Skeletal muscle tissue (tissue), 7 donors: ENCODE measurements around the gene KRTCAP2.

DNA sequence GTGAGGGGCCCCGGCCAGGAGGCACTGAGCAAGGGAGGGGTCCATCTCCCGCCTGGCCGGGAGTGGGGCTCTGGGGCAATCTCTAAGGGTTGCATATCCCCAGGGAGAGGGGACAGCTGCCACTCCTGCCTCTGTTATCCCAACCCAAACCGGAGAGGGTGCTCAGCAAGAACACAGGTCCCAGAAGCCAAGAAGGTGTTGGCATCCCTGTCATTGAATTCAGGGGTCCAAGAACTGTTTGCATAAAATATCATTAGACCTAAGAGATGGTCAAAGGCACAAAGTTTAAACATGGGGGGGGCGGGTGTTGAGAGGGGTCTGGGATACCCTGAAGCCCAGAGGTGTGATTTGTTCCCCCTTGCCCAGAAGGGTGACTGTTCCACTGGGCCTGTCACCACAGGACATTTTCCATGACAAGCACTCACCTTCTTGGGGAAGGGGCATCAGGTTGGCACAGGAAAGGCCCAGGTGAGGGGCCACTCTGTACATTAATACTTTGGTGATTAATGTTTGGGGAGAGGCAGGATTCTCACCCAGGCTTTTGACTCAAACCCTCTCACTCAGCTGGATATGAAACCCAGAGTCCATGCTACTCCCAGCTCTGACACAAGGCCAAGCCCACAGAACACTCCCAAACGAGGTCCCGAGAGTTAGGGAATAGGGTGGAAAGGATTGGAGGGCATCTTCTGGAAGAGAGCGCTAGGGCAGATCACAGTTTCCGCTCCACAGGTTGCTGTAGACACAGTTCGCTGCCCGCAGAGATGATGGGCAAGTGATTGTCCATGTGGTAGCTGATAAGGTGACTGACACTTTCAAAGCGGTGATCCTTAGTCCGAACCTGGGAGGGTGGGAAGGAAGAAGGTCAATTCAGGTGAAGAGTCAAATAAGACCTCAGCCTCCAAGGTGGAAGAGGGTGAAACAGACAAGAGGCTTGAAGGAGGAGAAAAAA, 1.8 kb upstream of the PYGO2 start:
- PRO-cap, 3 experiments = no peak in any of the 3 experiments
- RAMPAGE, long total RNA = no peak
- RRBS, 2 experiments = 18 to 34% methylated on average over 3 to 4 of the region's 13 CpGs

DNA sequence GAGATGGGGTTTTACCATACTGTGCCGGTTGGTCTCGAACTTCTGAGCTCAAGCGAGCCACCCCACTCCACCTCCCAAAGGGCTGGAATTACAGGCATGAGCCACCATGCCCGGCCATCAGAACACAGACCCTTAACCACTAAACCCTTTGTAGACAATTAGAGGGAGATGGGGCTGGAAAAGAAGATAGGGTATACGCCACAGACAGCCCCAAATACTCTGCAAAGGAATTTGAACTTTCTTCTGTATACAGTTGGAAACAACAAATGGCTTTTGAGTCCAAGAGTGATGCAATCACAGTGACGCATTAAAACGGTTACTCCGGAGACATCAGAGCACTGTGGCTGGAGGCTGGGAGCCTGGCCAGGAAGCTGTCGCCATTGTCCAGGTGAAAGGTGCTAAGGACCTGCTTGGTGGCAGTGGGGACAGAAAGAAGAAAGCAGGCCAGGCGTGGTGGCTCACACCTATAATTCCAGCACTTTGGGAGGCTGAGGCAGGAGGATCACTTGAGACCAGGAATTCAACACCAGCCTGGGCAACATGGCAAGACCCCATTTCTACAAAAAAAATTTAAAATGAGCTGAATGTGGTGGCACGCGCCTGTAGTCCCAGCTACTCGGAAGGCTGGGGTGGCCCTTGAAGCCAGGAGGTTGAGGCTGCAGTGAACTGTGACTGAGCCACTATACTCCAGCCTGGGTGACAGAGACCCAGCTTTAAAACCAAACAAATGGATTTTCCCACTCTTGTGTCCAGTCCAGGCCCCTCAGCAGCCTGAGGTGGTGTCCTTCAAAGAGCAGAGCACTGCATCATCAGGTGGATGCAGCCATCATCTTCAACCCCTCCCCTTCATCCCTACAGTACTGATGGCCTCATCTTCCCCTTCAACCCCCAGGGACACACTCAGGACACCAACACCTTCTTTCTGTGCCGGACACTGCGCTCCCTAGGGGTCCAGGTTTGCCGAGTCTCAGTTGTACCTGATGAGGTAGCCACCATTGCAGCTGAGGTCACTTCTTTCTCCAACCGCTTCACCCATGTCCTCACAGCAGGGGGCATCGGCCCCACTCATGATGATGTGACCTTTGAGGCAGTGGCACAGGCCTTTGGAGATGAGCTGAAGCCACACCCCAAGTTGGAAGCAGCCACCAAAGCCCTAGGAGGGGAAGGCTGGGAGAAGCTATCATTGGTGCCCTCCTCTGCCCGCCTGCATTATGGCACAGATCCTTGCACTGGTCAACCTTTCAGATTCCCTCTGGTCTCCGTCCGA, 4.5 kb downstream of the FLAD1 start:
- PRO-cap, 3 experiments = no peak in any of the 3 experiments
- RAMPAGE, long total RNA = no peak
- RRBS, 2 experiments = no CpG with 5 or more reads among the region's 21 CpGs

DNA sequence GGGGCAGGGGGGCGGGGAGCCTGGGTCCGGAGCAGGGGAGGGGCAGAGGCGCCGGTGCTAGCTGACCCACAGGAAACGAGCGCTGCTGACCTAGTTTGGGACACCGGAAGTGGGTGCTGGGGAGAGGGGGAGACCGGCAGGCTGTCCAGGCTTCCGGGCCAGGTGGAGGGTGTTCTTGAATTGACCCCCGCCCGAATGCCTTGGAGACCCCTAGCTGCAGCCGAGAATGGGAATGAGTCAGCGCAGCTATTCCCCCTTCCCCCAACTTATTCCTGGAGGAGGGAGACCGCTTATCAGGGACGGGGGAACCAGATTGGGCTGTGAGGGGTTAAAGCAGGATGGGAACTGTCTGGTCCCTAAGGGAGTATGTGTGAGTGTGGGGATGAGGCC, 1.5 kb downstream of the ZBTB7B start:
- PRO-cap, 3 experiments = peak in 2 of 3 experiments; most common plus-strand start position 139 of the sequence (in 2); most common minus-strand start position 74 of the sequence (in 2)
- RAMPAGE, long total RNA = no peak
- RRBS, 2 experiments = 2% methylated on average over 4 to 6 of the region's 15 CpGs

DNA sequence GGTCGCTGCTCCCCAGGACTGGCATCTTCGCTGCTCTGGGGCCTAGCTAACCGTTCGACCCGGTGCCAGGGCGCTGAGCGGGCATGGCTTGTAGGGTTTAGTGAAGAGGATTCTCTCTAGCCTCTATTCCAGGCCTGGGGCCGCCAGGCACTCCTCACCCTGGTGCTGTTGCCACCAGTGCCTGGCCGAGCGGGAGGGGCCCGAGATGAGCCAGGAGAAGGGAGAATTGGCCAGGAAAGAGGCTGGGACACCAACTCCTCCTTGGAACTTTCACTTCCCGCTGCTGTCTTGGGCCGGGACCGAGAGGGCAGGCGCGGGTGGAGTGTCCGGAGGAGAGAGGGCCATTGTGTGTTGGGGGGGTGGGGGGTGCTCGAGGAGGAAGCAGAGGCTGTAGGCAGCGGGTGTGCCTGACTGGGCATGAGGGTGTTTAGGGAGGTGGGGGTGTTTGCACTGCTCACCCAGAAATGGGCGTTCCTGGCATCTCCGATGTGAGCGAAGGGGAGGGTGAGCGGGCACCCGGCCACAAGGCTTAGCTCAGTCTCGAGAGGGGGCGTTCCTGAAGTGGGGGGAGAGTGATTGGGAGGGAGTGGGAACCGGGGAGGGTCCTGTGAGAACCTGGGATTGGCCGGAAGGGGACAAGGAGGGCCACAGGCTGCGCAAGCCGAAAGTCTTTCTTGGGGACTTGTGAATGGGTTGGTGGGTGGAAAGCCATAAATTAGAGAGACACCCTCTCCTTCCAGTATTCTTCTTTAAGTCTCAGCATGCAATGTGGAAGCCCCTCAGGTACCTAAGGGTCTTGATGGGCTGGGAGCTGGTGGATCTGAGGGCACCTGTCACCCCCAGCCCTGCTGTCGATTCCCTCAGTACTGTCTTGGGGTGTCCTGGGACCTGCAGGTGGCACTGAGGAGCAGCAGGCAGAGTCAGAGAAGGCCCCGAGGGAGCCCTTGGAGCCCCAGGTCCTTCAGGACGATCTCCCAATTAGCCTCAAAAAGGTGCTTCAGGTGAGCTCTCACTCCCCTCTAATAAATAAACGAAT, 979 bp downstream of the ADAM15 start:
- PRO-cap, 3 experiments = peak in 3 of 3 experiments; most common plus-strand start position 610 of the sequence (in 2); most common minus-strand start position 313 of the sequence (in 1)
- RAMPAGE, long total RNA = no peak
- RRBS, 2 experiments = 3 to 4% methylated on average over 4 of the region's 34 CpGs

DNA sequence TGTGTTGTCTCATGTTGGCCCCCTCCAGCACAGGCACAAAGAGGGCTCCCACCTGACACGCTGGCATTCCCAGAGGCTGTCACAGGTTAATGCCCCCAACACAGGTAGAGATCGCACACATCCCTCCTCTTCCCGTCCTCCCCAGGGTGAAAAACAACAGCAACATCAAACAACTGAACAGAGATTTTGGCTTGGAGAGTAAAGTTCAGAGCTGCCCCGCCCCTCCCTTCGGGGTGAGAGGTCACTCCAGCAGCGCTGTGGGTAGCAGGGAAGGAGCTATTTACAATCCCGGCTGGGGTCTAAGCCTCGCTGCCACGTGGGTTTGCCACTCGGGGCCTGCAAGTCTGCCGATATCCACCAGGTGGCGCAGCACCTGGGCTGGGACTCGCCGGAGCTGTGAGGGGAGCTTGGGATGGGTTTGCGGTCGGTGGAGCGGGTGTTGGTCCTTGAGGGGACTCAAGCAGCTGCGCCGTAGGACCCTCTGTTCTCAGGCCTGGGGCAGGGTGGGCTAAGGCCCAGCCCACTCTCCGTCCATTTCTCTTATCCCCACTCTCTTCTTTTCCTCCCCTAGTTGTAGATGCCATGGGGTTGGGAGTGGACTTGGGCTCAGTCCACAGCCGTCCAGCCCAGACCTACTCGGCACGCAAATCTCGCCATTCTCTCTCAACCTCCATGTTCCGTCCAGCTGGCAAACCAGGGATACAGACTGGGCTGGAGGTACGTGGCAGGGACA, 12.8 kb downstream of the EFNA3 start:
- PRO-cap, 3 experiments = no peak in any of the 3 experiments
- RAMPAGE, long total RNA = no peak
- RRBS, 2 experiments = 2 to 3% methylated on average over 6 of the region's 26 CpGs

DNA sequence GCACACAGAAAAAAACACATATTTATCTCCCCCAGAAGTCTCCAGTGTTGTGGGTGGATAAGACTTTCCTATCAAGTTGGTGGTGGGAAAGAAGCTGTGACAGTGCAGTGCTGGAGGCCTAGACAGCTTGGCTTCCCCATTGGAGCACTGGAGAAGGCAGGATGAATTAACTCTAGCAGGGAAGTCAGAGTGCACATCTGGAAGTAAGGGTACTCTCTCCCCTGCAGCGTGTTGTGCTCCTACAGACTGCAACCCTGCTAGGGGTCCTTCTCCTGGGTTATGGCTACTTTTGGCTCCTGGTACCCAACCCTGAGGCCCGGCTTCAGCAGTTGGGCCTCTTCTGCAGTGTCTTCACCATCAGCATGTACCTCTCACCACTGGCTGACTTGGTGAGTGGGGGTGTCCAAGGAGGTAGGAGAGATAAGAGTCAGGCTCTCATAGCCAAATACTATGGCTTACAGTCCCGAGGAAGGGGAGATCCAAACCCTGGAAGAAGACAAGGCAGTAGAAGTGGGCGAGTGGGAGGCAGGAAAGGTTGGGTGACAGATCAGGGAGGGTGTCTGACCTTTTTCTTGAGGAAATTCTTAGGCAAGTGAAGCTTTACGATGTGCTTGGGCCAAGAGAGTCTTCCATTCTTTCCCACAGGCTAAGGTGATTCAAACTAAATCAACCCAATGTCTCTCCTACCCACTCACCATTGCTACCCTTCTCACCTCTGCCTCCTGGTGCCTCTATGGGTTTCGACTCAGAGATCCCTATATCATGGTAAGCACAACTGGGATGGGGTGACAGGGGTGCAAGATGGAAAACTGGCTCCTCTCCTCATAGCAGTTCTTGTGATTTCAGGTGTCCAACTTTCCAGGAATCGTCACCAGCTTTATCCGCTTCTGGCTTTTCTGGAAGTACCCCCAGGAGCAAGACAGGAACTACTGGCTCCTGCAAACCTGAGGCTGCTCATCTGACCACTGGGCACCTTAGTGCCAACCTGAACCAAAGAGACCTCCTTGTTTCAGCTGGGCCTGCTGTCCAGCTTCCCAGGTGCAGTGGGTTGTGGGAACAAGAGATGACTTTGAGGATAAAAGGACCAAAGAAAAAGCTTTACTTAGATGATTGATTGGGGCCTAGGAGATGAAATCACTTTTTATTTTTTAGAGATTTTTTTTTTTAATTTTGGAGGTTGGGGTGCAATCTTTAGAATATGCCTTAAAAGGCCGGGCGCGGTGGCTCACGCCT, 2.1 kb downstream of the SLC50A1 start:
- PRO-cap, 3 experiments = no peak in any of the 3 experiments
- RAMPAGE, long total RNA = no peak
- RRBS, 2 experiments = no CpG with 5 or more reads among the region's 12 CpGs

DNA sequence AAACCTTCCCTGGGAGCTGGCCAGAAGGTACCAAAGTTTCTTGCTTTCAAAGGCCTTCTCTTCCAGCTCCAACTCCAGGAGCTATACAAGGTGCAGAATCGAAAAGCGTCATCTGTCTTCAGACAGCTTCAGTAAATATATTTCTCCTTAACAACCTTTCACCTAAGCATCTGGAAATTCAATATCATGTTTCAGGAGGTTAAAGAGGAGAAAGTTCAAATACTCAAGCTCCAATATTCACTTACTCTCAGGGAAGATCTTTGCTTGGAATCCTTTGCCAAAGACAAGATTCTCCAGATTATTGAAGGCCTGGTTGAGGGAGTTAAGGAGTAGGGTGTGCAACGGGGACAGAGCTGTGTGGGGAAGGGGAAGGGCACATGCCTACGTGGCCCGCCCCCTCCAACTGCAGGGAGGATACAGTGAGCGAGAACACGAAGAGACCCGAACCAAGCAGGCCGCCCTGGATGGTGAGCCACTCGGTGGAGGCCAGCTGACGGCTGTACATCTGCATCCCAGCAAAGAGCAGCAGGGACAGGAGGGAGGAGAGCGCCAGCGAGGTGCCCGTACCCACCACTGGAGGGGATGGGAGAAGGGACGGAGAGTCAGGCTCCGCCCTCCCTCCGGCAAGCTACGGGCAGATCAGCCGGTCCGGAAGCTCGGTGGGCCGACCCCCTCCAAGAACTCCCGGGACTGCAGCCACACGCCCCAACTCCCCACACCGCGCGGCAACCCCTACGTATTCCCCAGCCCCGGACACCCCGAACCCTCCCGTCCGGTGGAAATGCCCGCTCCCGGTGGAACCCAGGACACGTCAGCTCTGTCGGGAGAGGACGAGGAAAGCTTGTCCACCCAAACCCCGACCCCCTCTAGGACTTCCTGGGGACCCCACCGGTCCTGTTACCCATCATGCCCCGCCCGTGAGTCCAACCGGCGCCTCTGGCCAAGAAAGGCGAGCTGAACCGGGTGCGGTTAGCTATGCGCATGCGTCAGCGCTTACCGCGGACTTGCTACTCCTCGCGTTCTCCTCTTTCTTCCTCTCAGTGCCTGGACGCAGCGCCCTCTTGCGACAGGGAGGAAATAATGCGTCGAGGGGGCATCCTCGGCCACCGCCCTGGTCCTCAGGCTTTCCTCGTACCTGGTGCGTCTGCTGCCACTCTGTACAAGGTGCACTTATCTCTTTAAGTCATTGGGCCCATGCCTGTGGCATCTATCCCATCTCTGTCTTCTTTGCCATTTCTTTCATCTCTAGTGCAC, at the start of gene KRTCAP2:
TSS of gene KRTCAP2 (minus strand) at position 985 of the 1,254 bp plus-strand sequence.
- PRO-cap, 3 experiments = peak in 3 of 3 experiments; most common minus-strand start position 938 of the sequence (in 2)
- RAMPAGE, long total RNA = start-site peak on the minus strand centred at position 950 of the sequence, 77 bp wide, 3,559 and 2,609 reads in 2 replicates
- RRBS, 2 experiments = 2 to 3% methylated on average over 14 of the region's 62 CpGs

GRCh38 chr1:155218707-155219463, 10.4 kb downstream of the MTX1 start:
- PRO-cap, 3 experiments = no peak in any of the 3 experiments
- RAMPAGE, long total RNA = no peak
- RRBS, 2 experiments = no CpG with 5 or more reads among the region's 6 CpGs

GRCh38 chr1:155219825-155220219, 11.3 kb downstream of the MTX1 start:
- PRO-cap, 3 experiments = no peak in any of the 3 experiments
- RAMPAGE, long total RNA = no peak
- RRBS, 2 experiments = no CpG with 5 or more reads among the region's 2 CpGs

DNA sequence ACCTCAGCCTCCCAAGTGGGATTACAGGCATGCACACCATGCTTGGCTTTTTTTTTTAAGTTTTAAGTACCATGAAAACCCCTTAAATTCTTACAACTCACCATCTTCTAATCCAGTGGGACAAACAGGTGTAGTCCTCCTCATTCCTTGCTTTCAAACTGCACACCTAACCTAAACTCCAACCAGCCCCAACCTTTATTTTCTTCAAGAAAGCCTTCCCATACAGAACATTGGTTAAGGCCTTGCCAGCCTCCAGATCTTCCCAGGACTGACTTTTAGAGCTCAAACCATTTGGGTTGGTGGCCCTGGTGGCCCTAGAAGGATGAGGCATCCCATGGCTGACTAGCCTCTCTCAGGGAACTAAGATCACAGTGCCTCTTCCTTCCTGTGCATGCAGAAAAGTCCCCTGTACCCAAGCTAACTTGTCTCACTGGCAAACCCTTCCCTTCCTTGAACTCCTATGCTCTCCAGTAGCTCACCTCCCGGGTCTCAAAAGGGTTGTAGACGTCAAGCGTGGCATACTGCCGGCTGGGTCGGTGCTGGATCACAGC, 907 bp downstream of the SCAMP3 start:
- PRO-cap, 3 experiments = no peak in any of the 3 experiments
- RAMPAGE, long total RNA = no peak
- RRBS, 2 experiments = 1 to 3% methylated on average over 5 of the region's 5 CpGs

GRCh38 chr1:155269386-155269937, 3.8 kb downstream of the CLK2 start:
- PRO-cap, 3 experiments = no peak in any of the 3 experiments
- RAMPAGE, long total RNA = no peak
- RRBS, 2 experiments = 92% methylated on average over 7 to 9 of the region's 21 CpGs

- PRO-cap, 3 experiments = no peak in any of the 3 experiments
- RAMPAGE, long total RNA = no peak
- RRBS, 2 experiments = 4 to 7% methylated on average over 1 of the region's 26 CpGs
Measured at GRCh38 chr1:155278095-155279098, 1.1 kb downstream of the HCN3 start.

DNA sequence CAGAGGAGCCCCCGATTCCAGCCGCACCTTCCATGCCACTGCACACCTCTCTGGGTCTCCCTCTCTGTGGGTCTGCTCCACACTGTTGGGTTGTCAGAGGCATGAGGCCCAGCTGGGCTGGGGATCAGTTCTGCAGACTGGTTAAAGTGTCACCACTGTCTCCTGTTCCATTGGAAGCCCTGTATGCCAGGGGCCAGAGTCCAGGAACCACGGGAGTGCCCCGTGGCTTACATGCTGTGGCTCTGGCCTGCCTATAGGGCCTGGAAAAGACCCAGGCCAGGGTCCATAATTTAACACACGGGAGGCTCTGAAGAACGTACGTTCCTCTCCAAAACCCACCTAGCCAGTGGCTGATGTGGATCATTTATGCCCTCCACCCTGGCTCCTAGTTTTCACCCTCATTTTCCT, 380 bp downstream of the PKLR start:
- PRO-cap, 3 experiments = no peak in any of the 3 experiments
- RAMPAGE, long total RNA = no peak
- RRBS, 2 experiments = no CpG with 5 or more reads among the region's 7 CpGs

DNA sequence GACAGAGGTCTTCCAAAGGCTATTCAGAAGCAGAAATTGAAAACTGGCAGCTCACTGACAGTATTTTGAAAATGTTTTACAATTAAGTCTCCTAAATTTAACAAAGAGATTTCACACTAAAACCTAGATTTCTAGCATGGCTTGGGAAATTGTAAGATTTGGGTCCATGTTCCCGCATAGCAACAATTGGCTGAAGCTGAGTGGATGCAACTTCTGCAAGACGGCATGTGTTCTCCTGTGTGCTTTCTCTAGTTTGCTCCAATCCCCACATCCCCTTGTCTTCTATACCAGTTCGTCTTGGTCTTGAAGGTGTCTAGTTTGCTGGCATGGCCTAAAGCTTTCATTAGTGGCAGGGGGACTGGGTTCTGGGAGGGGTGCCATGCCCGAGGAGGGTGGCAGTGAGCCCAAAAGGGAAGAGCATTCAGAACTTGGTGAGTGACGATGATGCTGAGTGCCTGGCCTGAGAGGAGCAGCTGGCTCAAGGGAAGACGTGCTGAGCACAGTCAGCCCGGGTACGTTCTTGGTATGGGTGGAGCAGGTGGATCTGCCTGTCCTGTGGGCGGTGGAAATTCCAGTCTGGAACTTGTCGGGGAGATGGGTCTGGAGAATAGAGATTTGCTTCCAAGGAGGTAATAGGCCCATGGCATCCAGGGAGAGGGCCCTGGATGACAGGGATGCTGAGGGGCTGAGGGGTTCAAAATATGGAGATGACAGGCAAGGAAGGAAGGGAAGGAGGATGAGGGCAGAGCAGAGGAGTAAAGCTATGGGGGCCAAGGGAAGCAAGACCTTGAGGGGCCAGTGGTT, 4.5 kb downstream of the FDPS start:
- PRO-cap, 3 experiments = no peak in any of the 3 experiments
- RAMPAGE, long total RNA = no peak
- RRBS, 2 experiments = no CpG with 5 or more reads among the region's 10 CpGs

- PRO-cap, 3 experiments = no peak in any of the 3 experiments
- RAMPAGE, long total RNA = no peak
- RRBS, 2 experiments = no CpG with 5 or more reads among the region's 6 CpGs
Measured at GRCh38 chr1:155335562-155336078, 14.9 kb downstream of the RUSC1 start.

DNA sequence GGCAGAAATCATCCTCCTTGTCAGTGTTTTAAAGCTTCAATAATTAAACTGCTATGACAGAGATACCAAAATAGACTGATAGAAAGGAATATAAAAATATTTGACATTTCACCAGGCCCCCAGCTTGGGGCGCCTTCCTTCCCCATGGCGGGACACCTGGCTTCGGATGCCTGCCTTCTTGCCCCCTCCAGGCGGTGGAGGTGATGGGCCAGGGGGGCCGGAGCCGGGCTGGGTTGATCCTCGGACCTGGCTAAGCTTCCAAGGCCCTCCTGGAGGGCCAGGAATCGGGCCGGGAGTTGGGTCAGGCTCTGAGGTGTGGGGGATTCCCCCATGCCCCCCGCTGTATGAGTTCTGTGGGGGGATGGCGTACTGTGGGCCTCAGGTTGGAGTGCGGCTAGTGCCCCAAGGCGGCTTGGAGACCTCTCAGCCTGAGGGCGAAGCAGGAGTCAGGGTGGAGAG, 112.4 kb downstream of the RUSC1 start:
- PRO-cap, 3 experiments = no peak in any of the 3 experiments
- RAMPAGE, long total RNA = no peak
- RRBS, 2 experiments = no CpG with 5 or more reads among the region's 14 CpGs

DNA sequence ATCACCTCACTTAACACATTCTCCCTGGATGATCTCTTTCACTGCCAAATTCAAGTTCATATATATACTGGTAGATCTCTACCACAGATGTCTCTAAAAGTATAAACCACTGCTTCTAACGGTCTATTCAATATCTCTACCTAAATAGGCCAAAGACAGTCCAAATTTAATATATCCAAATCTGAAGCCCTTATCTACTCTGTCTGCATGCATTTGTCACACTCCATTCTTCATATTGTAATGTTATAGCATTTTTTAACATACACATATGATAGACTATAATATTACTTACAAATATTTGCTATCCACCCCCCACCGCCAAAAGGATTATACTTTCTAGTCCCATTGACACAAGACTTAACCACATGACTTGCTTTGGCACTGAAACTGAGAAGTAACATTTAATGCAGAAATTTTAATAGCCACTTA, 106.0 kb downstream of the ASH1L start:
- PRO-cap, 3 experiments = no peak in any of the 3 experiments
- RAMPAGE, long total RNA = no peak
- RRBS, 2 experiments = no CpG with 5 or more reads among the region's 2 CpGs

GRCh38 chr1:155745057-155746007, 56.4 kb downstream of the DAP3 start:
- PRO-cap, 3 experiments = peak in 3 of 3 experiments; most common minus-strand start chr1:155745701 (in 2)
- RAMPAGE, long total RNA = no peak
- RRBS, 2 experiments = no CpG with 5 or more reads among the region's 58 CpGs

DNA sequence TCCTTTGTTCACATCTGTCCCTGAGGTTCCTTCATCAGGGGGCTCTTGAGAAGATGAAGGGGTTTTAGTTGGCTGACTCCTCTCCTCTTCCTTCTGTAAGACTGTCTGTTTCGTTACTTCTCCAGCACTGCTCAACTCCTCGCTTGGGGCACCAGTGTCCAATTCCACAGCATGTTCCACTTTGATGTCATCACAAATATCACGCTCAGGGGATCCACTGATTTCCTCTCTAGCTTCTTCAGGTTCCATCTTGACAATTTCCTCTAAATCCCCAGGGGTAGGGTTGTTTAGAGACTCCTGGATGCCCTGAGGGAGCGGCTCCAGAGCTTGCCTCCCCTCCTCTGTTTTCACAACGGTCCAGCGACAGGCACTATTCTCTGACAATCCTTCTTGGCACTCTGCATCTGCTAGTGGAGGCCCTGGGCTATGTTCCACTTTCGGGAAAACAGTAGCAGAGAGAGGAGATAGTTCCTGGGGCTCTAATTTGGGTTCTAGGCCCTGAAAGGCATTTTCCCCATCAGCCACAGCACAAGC, 76.4 kb downstream of the DAP3 start:
- PRO-cap, 3 experiments = no peak in any of the 3 experiments
- RAMPAGE, long total RNA = no peak
- RRBS, 2 experiments = no CpG with 5 or more reads among the region's 7 CpGs

DNA sequence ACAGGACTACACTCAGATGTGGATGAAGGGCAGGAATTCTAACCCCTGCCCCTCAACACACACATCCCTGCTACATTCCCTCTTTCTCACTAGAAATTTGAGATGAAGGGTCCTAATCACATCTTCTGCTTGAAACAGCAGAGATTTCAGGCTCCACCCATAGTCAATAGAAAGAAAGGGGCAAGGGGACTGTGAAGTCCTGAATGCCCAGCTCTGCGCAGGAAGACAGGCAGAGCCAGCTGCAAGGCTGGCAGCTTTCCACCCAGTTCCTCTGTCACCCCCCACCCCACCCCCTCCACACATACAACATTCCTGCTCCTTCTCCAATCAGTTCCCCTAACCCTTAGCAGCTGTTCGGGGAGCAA, 9.8 kb downstream of the ARHGEF2 start:
- PRO-cap, 3 experiments = peak in 1 of 3 experiments; most common minus-strand start position 221 of the sequence (in 1)
- RAMPAGE, long total RNA = no peak
- RRBS, 2 experiments = no CpG with 5 or more reads among the region's 2 CpGs